ENCODE measurements around a stretch of chr9.

DNA sequence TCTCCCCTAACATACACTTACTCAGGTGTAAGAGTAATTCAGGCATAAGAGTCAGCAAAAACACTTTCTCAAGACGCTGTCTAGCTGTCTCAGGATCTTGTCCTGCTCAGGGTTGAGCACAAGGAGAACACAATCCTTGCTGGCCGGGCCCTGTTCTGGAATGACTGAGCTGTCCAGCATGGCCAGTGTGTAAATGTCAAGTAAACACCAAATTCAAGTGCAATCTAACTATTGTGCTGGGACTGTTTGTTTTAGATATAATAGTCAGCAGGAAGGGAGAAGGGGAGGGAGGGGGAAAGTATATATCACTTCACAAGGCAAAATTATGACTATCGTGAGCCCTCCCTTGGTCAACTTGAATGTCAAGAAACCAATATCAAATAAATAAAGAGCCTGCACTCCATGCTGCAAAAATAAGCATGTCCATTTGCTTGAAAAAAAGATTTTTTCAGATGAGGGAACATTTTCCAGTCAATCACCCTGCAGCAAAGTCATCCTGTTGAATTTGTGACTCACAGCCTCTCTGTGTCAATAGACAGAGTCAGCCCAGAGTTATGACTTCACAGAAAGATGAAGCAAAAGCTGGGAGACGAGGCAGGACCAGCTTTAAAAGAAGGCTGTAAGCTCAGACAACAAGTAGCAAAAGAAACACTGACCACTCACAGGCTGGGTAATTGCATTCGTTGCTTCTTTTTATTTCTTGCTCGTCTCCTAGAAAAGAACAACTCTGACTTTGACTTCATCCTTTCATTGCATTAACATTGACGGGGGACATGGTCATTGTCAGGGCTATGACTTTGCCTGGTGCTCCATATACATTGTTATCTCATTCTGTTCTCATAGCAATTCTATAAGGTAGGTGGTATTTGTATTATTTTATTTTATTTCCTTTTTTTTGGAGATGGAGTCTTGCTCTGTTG is 15.2 kb upstream of the KLF4 start:
- PRO-cap, result unidirectional peak, minus-strand start at position 166 of the sequence

GRCh38 chr9:107597637-107598273 is 108.2 kb upstream of the KLF4 start:
- PRO-cap, result no peak

- PRO-cap, result no peak
Measured at GRCh38 chr9:107615276-107615603, 125.7 kb upstream of the KLF4 start.

- PRO-cap, result no peak
Measured at GRCh38 chr9:107683356-107684057, 193.9 kb upstream of the KLF4 start.

GRCh38 chr9:107734588-107735066 is 245.1 kb upstream of the KLF4 start:
- PRO-cap, result no peak

DNA sequence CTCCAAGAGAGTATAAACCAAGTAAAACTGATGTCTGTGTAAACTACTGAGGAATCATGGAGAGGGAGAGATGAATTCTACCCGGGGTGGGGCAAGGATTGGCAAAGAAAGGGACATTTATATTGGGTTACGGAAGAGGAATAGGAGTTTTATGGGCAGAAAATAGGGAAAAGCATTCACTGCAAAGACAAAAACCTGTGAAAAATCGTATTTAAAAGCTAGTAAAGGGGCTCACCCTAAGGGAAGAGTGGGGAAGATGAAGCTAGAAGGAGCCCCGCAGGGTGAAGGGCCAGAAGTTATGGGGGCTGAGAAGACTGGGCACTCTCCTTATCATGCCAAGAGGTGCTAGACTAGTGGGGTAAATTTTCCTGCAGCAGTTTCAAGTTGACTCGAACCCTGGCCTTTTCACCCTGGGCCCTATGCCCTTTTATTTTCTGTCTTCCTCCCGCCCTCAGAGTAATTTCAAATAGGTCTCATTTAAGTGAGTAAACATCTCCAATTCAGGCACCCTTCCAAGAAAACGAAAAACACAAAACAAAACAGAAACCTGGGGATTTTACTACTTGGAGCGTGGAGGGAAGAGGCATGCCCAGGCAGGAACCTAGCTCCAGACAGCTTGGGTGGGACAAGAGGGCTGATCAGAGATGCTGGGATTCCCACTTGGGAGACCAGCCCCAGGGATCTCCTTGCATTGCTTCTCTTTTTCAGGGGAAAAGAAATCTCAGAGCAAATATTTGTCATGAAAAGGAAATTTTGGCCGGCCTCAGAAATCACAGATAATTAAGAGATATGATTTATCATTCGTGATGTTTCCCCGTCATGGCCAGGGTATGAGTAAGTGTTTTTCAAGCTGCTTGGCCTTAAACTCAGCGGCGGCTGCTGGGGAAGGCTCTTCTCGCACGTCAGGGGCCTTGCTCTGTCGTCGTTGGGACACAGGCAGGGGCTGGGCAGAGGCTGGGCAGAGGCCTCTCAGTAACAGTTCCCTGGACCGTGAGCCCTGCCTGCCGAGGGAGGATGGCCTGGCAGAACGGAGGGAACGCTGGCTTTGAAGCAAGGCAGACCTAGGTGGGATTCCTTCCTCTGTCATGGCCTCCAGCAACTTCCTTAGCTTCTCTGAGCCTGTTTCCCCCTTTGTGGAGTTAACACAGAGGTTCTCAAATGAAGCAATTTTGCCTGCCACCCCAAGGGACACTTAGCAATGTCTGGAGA is 248.5 kb upstream of the KLF4 start:
- PRO-cap, result no peak

- PRO-cap, result no peak
Measured at GRCh38 chr9:107751823-107752360, 262.3 kb upstream of the KLF4 start.

DNA sequence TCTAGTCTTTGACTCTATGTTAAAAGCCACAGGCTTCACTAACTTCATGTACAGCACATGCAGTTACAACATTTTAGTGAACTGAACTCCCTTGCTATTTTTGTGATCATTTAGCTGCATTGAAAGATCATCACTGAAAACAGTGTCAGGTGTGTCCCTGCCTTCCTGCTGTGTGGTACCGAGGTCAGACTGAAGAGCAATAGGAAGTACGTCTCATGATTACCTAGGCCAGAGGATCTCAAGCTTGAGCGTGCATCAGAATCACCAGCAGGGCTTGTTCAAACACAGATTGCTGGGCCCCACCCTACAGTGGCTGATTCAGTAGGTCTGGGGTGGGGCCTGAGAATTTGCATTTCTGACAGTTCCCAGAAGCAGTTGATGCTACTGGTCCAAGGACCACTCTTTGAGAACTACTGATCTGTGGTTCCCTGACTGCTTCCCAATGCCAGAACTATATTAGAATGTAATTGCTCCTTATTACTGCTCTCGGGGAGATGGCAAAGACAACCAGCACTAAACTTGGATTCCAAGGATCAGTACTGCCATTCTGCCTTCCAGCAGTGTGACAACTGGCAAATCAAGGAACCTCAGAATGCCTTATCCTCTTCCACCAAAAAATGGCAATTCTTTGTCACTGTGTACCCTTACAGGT is 159.6 kb downstream of the ACTL7B start:
- PRO-cap, result no peak

- PRO-cap, result no peak
Measured at GRCh38 chr9:108783226-108783647, 72.5 kb downstream of the ACTL7B start.

GRCh38 chr9:109087118-109087432 is 32.7 kb downstream of the TMEM245 start:
- PRO-cap, result no peak

DNA sequence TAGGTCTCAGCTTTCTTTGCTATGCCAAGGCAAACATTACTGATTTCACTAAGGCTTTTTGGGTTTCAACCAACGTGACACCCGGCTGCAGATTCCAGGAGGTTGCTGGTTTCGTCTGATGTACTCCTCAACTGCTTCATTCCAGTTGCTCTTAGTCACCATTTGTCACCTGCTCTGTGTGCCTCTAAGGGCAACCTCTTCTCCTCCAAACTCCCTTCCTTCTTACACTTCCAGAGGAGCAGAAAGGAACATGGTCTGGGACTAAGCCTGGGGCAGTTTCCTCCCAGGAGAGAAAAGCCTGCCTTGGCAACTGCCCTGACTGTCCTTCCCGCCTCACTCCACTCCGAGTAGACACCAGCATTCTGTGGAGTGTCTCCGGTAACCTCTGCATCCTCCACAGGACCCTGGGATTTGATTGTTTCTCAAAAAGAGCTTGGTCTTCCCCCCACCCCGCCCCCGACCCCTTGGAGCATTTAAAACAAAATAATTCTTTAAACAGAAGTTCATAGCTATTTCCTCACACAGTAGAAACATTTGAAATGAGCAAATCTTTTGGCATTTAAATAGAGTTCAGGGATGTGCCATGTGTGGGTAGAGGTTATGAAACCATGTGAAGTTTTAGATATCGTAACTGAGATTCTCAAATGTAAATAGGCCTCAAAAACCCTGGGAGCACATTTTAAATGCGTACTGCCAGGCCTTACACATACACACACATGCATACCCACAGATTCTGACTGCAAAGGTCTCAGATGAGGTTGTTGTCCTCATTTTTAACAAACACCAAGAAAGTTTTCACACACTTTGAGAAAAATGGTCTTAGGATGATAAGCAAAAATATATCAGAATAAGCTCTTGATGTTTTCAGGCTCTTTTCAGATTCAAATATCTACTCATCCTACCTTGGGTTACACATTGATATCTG is 66.7 kb downstream of the EPB41L4B start:
- PRO-cap, result no peak

DNA sequence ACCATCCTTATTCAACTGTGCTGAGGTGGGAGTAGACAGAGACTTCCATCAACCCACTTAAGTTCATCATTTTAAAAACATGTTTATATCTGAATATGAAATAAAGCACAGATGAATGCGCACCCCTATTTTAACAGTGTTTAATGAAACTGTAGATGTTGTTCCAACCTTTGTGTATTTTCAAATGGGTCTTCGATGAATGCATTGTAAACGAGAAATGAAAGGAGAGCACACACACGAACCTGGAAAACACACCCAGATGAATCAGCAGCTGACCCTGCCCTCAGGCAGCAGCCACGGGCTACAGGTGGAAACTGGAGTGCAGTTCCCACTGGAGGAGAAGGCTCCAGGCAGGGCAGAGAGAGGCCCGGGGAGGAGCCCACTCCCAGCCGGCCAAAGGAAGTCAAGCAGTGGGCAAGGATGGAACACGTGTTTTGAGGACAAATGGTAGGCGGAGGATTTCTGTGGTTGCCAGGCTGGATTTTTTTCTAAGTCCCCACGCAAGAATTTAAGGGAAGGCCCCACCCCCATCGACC is 7.0 kb downstream of the EPB41L4B start:
- PRO-cap, result no peak

DNA sequence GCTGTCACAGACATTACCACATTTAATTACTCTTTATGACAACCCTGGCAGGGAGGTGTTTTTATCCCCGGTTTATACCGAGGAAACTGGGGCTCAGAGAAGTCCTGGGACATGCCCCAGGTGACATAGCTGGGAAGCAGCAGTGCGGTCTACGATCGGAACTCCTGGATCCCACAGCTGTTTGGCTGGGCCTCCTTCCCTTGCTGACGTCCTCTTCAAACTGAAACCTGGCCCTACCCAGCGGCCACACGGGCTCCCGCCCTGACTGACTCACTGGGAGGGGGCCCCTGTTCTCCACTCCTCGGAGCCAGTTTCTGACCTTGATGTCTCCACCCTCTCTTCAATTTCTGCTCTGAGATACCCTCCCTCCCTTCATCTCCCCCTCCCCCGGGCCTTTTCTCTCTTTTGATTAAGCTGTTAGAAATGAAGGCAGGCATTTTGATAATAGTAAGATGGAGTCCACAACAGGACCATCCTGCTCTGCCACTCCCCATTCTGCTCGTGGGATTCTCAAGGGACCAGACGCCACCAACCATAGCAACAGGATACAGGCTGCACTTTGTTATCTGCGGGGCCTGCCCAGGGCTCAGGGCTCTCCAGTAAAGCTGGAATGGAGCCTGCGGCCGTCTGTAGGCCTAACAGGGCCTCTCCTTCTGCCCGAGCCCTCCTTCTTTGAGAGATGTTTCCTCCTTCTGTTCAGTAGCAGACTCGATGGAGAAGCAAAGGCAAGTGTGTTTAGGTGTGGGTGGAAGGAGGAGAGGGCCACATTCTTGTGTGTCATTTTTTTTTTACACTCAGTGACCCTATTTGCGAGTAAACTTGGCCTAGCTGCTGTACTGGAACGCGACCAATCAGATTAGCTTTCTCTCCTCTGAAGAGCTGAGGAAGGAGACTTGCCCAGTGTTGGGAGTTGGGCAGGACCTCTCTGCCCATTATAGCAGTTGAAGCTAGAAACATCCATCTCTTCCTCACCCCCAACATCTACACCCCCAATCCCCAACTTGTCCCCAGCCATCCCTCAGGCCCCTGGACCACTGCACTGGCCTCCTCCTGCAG is 8.7 kb upstream of the EPB41L4B start:
- PRO-cap, result no peak

DNA sequence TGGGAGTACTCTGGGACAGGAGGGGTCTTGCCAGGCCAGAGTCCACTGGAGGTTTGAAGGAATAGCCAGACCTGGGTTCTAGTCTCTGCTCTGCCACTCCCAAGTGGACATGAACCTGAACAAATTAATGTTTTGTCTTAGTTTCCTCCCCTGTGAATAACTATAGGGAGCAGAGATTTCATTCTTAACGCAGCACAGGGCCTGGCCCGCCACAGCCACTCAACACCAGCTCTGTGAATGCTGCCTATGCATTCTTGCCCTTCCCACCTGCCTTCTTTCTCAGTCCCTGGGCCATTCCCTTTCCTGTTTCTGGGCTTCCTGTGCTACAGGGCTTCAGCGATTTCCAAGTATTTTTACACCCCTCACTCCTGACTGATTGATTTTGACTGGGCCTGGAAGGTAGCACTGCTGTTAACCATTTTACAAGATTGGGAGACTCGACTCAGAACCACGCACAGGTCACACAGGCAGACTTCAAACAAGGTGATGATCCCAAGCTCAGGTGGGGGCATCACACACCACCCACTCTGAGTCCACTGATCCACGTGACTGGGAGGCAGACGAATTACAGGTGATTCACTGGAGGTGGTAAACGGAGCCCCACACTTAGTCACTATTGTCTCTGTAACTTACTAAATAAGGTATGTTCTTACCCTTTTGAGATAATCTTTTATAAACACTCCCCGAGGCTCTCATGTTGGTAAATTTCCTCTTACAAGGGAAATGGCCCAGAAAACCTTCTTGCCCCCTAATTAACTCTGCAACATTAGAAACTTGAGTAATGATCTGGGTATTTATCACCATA is 21.3 kb downstream of the PTPN3 start:
- PRO-cap, result no peak

GRCh38 chr9:109742633-109743208 is 37.3 kb upstream of the PALM2AKAP2 start:
- PRO-cap, result no peak

- PRO-cap, result no peak
Measured at GRCh38 chr9:109817199-109817435, 37.1 kb downstream of the PALM2AKAP2 start.

GRCh38 chr9:109887102-109887529 is 107.1 kb downstream of the PALM2AKAP2 start:
- PRO-cap, result no peak

DNA sequence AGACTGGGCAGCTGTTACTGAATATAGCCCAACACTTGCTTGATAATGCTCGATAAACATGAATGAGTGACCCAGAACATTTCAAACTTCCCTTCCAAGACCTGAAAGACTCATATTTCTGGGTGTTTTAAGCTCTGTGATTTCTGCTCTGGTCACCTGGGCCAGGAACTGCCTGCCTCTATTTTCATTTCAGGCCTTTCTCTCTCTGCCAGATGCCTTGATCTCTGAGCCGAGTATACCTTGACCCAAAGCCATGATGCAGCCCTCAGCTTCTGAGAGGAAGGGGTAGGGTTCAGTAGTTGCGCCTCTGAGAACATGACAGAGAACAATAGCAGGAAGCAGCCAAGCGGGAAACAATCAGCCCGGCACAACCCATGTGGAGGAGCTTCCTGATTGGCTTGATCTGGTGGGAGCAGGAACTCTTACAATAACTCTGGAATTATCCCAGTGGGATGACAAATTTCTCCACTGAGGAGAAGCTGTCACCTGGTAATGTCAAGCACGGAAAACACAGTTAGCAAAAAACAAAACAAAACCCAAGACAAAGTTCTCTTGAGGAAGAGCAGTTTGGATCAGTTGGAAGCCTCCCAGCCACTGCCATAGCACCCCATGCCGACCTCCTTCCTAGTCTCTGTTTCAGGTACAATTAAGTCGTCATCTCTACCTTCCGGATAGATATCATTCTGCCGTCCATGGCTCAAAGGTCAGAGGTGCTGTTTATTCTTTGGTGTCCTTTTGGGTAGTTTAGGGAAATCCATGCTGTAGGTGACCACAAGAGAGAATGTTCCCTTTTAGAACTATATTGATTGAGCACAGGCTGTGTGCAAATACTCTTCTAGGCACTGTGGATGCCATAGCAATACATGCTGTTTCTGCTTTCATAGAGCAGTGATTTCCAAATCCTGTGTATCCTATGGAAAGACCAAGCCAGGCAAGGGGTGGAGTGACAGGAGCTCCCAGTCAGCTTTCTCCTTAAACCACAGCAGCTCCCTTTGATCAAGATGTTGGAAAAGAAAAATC is 127.6 kb downstream of the PALM2AKAP2 start:
- PRO-cap, result no peak

- PRO-cap, result no peak
Measured at GRCh38 chr9:109974054-109974865, 194.3 kb downstream of the PALM2AKAP2 start.

GRCh38 chr9:110115585-110116338 is 92.2 kb downstream of the C9orf152 start:
- PRO-cap, result no peak